Breast epithelium (tissue), 2 donors: ENCODE data around the gene MAPKAP1.

- PRO-cap = no peak
- RAMPAGE, long total RNA, 2 experiments = no peak in any of the 2 experiments
These were observed 125.0 kb downstream of the CRB2 start for GRCh38 chr9:123480851-123481624.

DNA sequence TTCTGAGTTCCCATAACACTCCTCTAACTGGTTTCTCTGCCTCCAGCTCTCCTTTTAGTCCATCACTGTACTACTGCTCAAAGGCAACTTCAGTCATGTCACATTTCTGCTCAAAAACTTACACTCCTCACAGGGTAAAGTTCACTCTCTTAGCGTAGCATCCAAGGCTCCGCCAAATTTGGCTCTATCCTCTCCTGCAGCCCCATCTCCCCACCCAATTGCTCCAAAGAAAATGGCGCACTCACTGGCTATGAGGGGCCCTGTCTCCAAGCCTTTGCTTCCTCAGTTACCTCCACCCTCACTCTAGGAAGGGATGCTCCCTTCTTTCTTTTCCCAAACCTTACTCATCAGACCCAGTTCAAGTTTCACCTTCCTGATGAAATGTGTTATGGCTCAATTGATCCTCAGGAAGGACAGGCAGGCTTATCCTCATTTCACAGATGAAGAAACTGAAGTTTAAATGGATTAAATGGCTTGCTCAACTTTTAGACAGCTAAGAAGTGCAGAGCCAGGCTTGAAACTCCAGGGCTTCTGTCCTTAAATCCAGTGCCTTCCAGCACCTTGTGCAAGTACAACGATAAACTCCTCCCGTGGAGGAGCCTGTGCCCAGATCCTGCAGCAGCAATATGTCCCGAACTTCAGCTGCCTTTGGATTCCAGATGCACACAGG, 199.3 kb downstream of the CRB2 start:
- PRO-cap = no peak
- RAMPAGE, long total RNA, 2 experiments = no peak in any of the 2 experiments

DNA sequence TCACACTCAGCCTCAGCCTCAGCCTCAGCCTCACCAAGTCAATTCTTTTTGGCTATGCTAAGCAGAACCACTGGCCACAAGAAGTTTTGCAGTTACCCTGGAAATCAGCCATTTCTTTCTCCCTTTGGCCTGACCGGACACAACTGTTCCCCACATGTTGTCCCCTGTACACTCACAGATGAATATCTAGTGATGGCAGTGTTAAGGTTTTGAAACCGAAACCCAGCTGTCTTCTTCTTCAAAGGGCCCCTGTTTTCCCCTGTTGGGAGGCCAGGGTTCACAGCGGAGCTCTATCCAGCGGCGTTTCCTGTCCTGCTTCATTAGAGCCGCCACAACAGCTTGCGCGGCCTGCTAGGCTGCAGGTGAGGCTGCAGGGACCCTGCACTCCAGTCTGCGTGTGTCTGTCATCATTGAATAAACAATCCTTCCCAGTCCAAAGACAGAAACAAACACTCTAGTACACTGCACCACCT, 250.5 kb downstream of the DENND1A start:
- PRO-cap = no peak
- RAMPAGE, long total RNA, 2 experiments = no peak in any of the 2 experiments

GRCh38 chr9:123881820-123882785, 47.8 kb downstream of the DENND1A start:
- PRO-cap = no peak
- RAMPAGE, long total RNA, 2 experiments = no peak in any of the 2 experiments

DNA sequence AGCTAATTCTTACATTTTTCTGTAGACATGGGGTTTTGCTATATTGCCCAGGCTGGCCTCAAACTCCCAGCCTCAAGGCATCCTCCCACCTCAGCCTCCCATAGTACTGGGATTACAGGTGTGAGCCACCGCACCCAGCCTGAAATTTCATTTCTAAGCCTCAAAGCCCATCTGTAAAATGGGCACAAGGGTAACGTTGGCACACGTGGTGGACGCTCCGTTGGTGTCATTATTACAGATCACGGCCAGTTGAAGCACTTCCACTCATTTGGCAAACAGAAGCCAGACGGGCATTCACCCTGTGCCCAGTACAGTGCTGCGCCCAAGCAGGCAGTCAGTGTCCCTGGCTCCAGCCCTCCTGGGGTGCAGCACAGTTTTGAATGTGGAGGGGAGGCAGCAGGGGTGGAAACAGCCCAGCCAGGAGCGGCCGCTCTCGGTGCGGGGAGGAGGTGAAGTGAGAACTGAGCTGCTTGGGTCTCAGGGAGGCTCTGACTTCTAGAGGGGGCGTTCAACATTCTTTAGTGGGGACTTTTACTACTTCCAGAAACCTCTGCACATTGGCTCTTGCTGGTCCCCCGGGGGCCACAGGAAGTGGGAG, 798 bp upstream of the NEK6 start:
- PRO-cap = no peak
- RAMPAGE, long total RNA, 2 experiments = no peak in any of the 2 experiments

- PRO-cap = no peak
- RAMPAGE, long total RNA, 2 experiments = no peak in any of the 2 experiments
These were observed 33.9 kb downstream of the NEK6 start for GRCh38 chr9:124291493-124292152.

GRCh38 chr9:124351961-124352469, 63.2 kb downstream of the PSMB7 start:
- PRO-cap = no peak
- RAMPAGE, long total RNA, 2 experiments = no peak in any of the 2 experiments

DNA sequence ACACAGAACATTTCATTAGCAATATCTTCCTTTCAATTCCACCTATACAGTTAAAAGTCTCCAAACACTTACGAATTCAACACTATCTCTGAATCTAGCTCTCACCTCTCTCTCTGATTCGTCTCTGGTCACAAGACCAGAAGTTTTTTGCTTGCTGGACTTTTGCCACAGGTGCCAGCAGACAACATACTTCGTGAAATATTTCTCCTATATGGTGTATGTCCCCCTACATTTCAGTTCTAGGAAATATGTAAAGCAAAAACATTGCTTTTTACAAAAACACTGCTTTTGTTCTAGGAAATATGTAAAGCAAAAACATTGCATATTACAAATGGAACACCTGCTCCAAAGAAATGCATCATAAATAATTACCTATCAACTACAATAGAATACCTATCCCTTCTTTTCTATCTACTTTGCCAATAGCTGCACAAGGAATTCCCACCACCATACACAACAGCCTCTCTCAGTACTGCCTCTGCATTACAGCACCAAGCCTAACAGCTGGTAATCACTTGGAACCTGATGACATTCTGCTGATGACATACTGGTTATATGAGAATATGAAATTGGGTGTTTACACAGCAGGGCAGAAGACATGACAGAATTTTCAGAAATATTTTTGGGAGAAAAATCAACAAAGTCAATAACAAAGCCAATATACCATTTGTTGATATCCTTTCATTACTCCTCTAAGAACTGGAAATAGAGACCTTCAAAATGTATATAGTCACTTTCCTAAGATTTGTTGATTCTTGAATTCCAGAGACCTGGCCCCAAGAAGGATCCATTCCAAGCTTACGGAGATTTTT, 43.3 kb downstream of the PSMB7 start:
- PRO-cap = no peak
- RAMPAGE, long total RNA, 2 experiments = no peak in any of the 2 experiments

DNA sequence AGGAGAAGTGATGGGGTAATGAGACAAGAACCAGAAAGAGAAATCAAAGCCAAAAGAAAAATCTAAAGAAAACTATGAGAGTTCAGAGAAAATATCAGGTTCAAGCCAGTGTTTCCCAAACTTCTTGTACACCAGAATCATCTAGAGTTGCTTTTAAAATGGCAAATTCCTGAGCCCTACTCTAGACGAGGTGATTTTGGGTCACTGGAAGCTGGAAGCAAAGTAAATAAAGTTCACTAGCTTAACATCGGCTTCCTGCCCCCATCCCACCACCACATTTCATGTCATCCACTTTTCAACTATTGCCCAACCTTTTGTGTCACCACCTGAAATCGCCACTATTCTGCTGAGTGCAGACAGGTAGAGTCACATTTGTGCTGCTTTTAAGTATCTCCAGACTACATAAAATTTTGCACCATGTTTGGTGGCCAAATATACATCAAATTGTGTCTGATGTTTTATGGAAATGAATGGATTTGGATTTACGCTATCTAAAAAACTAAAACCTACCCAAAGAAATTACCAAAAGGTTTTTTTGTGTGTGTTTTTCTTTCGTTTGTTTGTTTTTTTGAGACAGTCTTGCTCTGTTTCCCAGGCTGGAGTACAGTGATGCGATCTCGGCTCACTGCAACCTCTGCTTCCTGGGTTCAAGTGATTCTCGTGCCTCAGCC, 76.2 kb downstream of the NR6A1 start:
- PRO-cap = no peak
- RAMPAGE, long total RNA, 2 experiments = no peak in any of the 2 experiments

- PRO-cap = no peak
- RAMPAGE, long total RNA, 2 experiments = no peak in any of the 2 experiments
These were observed 46.0 kb downstream of the NR6A1 start for GRCh38 chr9:124725083-124725612.

DNA sequence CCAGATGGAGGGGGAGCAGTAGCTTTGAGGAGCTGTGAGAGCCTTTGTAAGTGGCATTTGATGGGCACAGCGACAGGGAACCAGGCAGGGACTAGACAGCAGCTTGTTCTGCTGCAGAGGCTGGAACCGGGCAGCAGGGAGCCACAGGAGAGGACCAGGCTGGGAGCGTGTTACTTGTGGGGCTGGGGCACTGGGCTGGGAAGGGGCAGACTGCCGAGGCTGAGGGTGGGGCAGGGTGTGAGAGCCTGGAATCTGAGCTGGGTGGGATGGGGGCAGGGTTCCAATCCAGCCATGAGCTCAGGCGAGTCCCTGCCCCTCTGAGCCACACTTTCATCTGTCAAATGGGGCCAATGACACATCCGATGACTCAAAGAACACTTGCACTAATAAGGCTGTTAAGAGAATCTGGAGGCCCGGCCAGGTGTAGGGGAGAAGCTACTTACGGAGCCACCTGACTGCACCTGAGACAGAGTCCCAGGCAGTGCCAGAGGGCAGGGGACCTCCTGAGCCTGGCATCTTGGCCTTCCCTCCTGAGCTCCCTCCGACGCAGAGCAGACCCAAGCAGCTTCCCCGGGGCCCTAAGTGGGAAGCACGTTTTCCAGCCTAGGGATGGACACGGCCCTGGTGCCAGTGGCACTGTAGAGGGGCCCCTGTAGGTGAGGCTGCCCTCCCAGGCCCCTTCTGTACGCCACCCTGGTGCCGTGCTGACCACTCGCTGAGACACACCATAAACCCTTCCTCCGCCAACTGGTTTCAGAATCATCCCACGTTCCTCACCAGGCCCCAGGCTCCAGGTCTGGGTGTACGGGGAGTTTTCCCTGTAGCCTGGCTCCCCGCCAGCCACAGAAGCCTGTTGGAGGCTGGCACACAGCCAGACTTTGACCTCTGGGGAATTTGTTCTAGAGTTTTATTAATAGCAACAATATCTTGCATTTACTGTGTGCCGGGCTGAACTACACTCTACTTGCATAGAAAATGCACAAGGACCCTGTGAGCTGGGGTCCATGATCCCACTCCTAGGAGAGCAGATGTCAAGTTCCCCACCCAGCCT, 18.4 kb upstream of the WDR38 start:
- PRO-cap = no peak
- RAMPAGE, long total RNA, 2 experiments = no peak in any of the 2 experiments

DNA sequence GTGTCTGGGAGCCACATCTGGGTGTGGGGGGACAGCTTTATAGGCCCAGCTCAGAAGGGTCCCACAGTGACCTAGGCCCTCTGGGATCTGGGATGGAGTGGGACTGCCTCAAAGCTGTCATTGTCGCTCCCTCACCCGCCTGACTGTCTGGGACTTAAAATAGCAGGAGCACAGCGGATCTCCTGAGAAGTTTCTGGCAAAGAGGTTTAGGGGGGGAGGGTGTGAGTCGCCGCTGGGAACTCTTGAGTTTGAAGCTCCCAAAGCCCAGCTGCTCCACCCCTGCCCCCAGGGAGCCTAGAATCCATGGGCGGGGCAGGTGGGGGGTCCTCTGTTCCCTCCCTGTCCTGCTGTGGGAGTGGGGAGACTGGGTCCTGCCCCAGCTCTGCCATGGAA, 1.2 kb upstream of the WDR38 start:
- PRO-cap = no peak
- RAMPAGE, long total RNA, 2 experiments = no peak in any of the 2 experiments

DNA sequence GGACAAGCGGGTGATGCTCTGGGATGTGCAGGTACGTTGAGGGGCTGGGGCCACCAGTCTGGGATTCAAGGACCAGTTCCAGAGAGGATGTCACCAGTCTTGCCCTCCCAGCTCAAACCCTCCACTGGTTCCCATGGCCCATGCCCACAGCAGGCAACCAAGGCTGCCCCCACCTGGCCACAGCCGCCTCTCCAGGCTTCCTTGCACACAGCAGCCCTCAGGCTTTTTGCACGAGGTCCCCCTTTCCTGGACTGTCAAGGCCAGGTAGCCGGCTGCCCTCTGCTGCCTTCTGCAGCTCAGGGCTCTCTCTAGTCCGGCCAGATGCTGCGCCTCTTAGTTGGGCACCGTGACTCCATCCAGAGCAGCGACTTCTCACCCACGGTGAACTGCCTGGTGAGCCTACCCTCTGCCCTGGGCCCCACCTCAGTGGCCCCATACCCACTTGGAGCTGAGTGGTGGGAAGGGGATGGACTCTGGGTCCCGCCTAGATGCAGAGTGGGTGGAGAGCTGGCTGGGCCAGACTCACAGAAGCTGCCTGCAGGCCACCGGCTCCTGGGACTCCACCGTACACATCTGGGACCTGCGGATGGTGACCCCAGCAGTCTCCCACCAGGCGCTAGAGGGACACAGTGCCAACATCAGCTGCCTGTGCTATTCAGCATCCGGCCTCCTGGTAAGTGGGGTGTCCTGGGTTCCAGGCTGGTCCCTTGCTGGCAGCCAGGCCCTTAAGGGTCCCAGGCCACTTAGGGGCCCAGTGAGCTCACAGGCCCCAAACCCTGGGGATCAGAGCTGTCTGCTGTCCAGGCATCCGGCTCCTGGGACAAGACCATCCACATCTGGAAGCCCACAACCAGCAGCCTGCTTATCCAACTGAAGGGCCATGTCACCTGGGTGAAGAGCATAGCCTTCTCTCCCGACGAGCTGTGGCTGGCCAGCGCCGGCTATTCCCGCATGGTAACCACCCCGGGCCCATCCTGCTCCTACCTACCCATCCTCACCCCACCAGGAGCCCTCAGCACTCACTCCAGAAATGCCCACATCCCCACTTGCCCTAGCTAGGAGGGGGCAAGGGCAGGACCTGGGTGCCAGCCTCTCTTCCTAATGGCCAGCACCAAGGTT, 3.0 kb downstream of the WDR38 start:
- PRO-cap = no peak
- RAMPAGE, long total RNA, 2 experiments = no peak in any of the 2 experiments

- PRO-cap = no peak
- RAMPAGE, long total RNA, 2 experiments = no peak in any of the 2 experiments
These were observed 8.4 kb upstream of the SCAI start for GRCh38 chr9:125151493-125152386.

DNA sequence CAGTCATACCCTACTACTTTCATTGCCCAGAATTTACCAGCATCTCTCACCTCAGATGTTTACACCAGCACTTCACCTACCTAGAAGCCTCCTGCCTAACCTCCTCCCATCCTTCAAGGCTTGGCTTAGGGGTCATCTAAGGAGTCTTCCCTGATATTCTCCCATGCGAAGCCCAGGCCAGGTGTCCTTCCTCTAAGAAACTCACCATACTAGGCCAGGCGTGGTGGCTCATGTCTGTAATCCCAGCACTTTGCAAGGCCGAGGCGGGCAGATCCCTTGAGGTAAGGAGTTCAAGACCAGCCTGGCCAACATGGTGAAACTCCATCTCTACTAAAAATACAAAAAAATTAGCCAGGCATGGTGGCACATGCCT, 75.3 kb downstream of the MAPKAP1 start:
- PRO-cap = no peak
- RAMPAGE, long total RNA, 2 experiments = no peak in any of the 2 experiments

DNA sequence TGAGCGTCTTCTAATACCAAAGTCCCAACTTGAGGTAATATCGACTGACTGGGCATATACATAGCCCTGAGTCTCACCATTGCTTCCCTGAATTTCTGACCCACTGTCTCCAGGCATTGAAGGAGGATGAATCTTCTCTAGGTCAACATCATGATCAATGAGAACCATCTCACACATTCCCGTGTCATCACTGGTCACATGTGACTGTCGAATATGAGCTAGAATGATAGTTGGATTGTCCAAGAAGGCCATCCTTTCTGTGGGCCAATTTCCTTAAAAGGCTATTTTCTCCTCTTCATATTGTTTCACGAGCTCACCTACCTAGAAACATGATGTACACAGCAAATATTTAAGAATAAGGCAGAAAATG, 34.7 kb downstream of the MAPKAP1 start:
- PRO-cap = no peak
- RAMPAGE, long total RNA, 2 experiments = no peak in any of the 2 experiments

GRCh38 chr9:125706421-125707577, at the start of gene MAPKAP1:
Gene MAPKAP1 (minus strand): TSS chr9:125707208.
- PRO-cap = bidirectional peak, plus-strand start at chr9:125707364, minus-strand start at chr9:125707208
- RAMPAGE, long total RNA, 2 experiments = start-site peak on the minus strand in 1 of 2 experiments, at chr9:125707185-125707205 at its widest, 394 reads per replicate

- PRO-cap = no peak
- RAMPAGE, long total RNA, 2 experiments = no peak in any of the 2 experiments
These were observed 131.1 kb downstream of the PBX3 start for GRCh38 chr9:125877965-125879003.

- PRO-cap = no peak
- RAMPAGE, long total RNA, 2 experiments = no peak in any of the 2 experiments
These were observed 142.5 kb downstream of the PBX3 start for GRCh38 chr9:125889489-125890277.

- PRO-cap = bidirectional peak, plus-strand start at chr9:126619288, minus-strand start at chr9:126619242
- RAMPAGE, long total RNA, 2 experiments = no peak in any of the 2 experiments
These were observed 5.4 kb downstream of the LMX1B start for GRCh38 chr9:126619002-126619605.